SK-N-MC (cell line): Measurements from ENCODE around the gene ERICH3.

DNA sequence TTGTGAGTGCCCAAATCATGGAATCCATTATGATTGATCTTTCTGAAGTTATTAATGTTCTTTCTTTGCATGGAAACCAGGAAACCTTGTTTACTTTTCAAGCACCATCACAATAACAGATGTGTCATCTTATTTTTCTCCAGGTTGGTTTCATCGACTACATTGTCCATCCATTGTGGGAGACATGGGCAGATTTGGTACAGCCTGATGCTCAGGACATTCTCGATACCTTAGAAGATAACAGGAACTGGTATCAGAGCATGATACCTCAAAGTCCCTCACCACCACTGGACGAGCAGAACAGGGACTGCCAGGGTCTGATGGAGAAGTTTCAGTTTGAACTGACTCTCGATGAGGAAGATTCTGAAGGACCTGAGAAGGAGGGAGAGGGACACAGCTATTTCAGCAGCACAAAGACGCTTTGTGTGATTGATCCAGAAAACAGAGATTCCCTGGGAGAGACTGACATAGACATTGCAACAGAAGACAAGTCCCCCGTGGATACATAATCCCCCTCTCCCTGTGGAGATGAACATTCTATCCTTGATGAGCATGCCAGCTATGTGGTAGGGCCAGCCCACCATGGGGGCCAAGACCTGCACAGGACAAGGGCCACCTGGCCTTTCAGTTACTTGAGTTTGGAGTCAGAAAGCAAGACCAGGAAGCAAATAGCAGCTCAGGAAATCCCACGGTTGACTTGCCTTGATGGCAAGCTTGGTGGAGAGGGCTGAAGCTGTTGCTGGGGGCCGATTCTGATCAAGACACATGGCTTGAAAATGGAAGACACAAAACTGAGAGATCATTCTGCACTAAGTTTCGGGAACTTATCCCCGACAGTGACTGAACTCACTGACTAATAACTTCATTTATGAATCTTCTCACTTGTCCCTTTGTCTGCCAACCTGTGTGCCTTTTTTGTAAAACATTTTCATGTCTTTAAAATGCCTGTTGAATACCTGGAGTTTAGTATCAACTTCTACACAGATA is 161.5 kb upstream of the SGIP1 start:
- RRBS, result no CpG with 5 or more reads among the region's 10 CpGs

- RRBS, result no CpG with 5 or more reads among the region's 49 CpGs
Observed at GRCh38 chr1:66532852-66533772, 841 bp upstream of the SGIP1 start.

DNA sequence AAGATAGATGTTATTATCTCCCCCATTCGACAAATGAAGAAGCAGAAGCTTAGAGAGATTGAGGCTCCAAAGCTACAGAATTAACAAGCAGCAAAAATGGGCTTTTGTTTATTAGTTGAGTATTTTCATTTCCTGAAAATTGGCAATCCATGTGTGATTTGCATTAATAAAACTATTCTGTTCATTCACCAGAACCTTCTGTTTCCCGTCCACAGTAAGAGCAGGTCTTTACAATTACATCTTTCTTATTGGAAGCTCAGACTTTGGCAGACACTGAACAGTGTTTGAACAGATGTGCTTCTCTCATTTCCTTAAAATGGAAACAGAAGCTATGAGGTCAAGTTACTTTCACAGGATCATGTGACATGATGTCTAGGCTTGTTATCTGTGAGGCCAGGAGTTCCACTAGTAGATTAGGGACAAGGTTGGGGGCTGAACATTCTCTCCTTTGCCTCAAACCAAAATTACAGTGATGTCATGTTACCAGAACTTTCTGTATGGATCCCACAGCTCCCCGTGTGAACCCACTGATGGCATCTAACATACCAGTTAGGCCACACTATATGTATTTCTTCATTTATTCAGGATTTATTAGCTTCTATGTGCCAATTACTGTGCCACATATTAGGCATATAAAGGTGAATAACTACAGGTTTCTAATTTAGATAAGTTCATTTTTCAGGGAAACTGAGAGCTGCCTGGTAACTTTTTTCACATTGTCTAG is 5.9 kb downstream of the DYNLT5 start:
- RRBS, result no CpG with 5 or more reads among the region's 3 CpGs

GRCh38 chr1:67137566-67137846 is 2.7 kb upstream of the C1orf141 start:
- RRBS, result no CpG with 5 or more reads among the region's 1 CpG

GRCh38 chr1:67138599-67139489 is 4.1 kb upstream of the C1orf141 start:
- RRBS, result no CpG with 5 or more reads among the region's 3 CpGs

DNA sequence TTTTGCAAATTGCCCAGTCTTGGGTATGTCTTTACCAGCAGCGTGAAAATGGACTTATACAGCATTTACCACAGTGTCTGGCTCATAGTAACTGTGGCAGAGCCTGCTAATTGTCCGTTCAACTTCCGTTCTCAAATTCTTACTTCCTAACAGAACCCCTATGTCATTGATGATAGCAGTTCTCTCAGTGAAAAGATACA is 35.2 kb upstream of the IL12RB2 start:
- RRBS, result no CpG with 5 or more reads among the region's 3 CpGs

DNA sequence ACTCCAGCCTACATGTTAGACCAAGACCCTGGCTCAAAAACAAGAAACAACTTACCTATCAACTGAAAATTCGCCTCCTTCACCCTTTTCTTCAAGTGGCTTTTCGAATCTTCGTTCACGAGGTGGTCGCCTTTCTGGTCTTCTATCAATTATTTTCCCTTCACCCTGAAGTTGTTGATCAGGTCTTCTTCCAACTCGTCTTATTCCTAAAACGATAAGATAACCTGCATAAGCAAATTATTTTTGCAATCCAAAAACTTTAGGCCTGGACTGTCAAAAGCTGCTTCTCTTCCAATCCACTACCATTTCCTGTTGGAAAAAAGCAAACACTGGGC is 4.2 kb downstream of the SERBP1 start:
- RRBS, result no CpG with 5 or more reads among the region's 7 CpGs

DNA sequence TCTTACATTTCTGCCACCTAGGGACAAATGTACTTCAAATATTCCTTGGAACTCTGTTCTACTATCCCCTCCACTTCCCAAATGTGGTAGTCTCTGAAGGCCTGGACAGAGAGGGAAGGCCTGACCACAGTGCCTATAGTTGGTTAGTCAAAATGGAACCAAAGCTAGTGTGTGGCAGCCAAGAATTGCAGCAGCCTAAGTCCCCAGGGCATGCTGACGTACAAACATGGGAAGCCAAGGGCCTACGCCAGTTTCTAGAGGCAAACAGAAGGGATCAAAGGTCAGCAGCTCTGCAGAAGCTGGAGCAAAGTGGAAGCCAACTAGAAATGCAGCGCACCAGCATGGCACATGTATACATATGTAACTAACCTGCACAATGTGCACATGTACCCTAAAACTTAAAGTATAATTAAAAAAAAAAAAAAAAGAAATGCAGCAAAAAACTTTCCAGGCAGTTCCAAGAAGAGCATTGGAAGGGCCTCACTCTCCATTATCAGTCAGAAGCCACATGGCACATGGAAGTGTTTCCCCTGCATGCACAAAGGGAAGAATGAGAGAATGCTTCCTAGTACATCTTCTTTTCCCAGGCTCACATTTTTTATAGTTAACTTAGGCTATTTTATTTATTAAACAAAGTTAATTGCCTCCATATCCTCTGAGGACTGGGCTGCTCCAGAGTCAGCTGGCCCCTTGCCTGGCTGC is 39.4 kb upstream of the GADD45A start:
- RRBS, result no CpG with 5 or more reads among the region's 3 CpGs

DNA sequence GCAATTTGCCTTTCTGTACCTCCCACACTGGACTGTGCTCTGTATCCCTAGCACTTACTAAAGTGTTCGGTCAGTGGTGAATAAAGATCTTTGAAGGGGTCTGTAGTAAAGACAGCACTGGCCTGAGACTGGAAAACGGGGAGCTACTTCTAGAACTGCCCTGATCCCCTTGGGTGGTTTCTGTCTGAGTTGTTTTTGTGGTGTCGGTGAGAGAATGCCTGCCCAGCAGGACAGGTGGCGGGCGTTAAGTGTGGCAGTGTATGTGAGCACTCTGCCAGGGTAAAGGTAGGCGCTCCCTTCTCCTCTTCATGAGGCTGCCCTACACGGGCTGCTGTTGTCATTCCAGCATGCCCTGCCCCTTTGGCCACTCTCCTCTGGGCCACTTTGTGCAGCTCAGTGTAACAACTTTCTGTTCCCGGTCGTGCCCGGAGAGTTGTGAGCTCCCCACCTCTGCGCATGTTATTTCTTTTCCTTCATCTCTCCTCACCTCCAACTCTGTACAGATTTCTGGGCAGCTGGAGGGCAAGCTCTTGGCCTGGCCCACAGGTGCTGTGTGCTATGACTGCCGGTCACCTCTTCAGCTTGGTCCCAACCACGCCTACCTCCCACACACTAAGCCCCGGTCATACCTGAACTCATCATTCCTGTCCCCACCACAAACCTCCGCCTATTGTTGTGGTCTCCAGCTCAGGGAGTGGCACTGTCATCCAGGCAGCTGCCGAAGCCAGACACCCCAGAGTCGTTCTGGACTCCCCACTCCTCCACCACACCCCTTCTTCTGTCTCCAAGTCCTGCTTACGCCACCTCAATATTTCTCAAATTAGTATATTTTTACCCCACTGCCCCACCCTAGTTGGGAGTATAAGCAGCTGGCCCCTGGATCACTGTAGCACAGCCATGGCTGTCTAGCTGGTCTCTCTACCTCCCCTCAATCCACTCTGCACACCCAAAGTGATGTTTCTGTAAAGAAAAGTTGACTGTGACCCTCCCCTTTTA is 69.0 kb downstream of the GADD45A start:
- RRBS, result 77% methylated on average over 3 of the region's 18 CpGs

DNA sequence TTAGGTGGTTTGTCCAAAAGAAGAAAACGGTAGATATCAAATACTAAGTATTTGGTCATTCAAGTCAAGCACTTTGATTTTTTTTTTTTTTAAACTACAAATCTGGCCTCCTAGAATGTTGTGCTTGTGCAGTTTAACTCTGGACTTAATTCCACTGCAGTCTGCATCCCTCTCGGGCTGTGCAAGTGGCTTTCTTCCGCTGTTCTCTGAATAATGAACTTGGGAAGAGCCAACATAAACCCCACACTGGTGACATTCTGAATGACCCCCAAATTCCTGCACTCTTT is 39.9 kb downstream of the GNG12 start:
- RRBS, result no CpG with 5 or more reads among the region's 3 CpGs

DNA sequence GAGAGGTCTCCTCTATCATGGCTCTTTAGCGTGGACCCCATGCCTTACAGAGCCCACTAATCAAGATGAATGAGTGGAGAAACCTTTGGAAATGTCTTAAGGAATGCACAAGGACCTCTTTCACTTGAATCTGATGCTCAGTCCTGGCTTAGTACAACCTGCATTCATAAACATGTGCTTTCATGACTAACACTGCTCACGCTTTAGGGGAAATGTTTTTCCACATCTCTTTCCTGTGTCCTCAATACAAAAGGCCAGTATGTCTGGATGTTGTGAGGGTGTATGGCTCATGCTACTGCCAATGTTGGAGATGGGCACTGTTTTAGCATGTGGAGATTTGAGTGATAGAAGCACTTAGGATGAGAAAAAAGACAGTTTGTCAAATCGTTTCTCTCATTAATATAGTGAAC is 14.2 kb upstream of the GNG12 start:
- RRBS, result no CpG with 5 or more reads among the region's 3 CpGs

- RRBS, result no CpG with 5 or more reads among the region's 6 CpGs
Observed at GRCh38 chr1:68213457-68214202, 18.7 kb downstream of the WLS start.

DNA sequence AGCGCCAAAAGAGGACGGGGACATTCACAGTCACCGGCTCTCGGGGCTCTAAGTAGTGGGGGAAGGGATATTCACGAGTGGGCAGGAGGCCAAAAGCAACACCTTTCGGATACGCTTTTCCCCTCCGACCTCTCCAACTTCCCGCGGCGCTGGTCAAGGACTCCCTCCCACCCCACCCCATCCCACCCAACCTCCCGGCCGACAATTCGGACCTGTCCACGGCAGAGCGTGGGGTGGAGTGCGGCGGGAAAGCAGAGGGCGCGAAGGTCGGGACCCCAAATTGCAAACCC is 1.0 kb downstream of the WLS start:
- RRBS, result under 1% methylated on average over 3 of the region's 21 CpGs

- RRBS, result no CpG with 5 or more reads among the region's 6 CpGs
Observed at GRCh38 chr1:68495424-68496211, 1.3 kb downstream of the DEPDC1 start.

GRCh38 chr1:68621540-68621940 is 124.7 kb upstream of the DEPDC1 start:
- RRBS, result no CpG with 5 or more reads among the region's 1 CpG

- RRBS, result no CpG with 5 or more reads among the region's 8 CpGs
Observed at GRCh38 chr1:70220791-70221185, 392 bp upstream of the SRSF11 start.

DNA sequence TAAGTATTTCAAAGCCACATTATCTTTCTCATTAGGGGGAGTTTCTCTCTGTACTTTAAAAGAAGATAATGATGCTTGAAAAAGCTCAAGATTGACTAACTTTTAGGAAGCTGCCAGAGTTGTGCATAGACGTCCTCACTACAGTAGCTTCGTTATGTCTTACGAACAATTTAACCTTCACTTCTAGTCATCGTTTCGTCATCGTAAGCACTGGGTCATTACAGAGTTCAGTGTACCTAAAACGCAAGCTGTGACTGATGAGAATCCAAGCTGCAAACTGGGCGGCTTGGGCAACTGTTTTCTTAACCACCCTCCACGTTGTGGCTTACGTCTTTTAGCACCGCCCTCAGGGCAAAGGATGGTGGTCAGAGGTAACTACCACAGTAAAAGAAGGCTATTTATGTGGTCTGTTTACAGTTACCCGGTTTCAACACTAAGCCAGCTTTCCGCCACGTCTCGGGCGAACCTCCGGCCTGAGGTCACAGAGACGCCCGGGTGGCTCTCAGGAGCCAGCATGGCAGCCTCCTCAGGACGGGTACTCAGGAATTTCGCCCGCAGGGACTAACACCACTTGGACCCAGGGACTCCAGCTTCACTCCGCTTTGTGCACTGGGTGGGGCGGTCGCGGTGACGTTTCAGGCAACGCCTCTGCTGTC is 447 bp upstream of the CTH start:
- RRBS, result no CpG with 5 or more reads among the region's 28 CpGs

DNA sequence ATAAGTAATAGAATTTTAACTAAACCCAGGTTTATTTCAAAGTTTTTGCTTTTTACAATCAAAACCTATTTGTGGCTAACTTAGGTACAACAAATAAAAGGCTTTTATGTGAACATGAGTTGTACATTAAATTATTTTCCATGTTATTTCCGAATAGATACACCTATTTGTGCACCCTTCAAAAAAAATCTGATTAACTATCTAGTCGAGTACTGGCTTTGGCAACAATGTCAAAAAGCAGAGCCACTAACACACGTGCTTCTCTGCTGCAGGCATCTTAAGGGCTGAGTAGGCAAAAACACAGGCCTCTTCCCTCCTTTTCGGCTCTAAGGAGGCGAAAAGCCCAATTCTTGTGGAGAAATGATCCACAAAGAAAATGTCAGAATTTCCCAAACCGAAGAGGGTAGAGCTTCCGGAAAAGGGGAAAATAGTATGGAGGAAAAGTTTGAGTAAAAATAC is 774 bp downstream of the ZRANB2 start:
- RRBS, result no CpG with 5 or more reads among the region's 7 CpGs

- RRBS, result no CpG with 5 or more reads among the region's 48 CpGs
Observed at GRCh38 chr1:74673298-74674497, at the start of gene ERICH3. Gene ERICH3 (minus strand): TSS chr1:74673792.